HCT116 (cell line): ENCODE data around the genes UBA6, UGT2B28, PRR27, ODAM, SMR3A, ENAM, JCHAIN and GRSF1.

DNA sequence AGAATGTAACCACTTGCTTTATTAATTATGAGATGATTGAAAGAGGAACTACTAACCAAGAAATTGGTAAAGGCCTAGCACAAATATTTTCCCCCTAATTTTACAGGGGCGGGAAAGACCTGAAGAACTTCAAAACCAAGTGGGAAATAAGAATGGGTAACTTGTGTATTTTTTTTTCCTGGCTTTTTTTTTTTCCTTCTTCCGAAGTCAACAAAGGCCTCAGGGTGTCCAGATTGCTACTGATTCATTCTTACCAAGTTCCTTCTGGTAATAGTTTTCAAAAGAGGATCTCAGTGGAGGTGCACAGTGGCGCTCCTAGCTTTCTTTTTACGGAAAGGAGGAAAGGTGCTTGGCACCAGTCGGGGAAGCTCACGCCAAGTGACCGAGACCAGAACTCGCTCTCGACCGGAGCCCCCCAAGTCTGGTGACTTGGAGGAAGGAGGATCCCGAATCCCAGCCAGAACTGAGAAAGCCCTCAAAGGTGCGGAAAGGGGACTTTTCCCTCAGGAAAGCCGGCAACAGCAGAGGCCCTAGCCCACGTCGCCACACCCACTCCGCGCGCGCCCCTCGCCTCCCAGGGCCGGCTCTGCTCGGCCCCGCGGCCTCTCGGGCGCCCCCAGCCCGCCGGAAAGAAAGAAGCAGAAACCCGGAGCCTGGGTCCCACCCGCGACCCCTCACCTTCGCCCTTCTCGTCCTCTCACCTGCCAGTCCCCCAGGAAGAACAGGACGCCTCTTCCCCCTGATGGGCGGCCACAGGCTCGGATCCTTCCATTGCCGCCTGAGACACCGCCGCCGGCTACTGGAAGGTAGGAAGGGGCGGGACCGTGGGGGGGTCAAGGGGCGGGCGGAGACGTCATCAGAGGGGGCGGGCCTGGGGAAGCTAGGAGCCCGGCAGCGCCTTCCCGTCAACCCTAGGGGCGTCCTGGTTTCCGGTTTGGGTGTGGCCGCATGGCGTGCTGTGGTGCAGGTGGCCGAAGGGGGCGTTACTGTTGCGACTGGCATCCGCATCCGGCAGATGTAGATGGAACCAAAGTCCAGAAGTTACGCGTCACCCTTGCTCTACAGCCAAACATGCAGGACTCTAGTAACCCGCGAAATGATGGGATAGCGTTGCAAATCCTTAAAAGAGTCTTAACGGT, at the start of gene UBA6:
TSS of gene UBA6 (minus strand) at position 808 of the 1,139 bp plus-strand sequence.
- RRBS, result 2% methylated on average over 29 of the region's 64 CpGs

- RRBS, result no CpG with 5 or more reads among the region's 11 CpGs
Measured at GRCh38 chr4:68406871-68407687, 40.2 kb upstream of the TMPRSS11E start.

GRCh38 chr4:68568112-68568804, 7.9 kb downstream of the UGT2B17 start:
- RRBS, result no CpG with 5 or more reads among the region's 5 CpGs

GRCh38 chr4:68572669-68573159, 3.4 kb downstream of the UGT2B17 start:
- RRBS, result no CpG with 5 or more reads among the region's 3 CpGs

- RRBS, result no CpG with 5 or more reads among the region's 11 CpGs
Measured at GRCh38 chr4:69051023-69051682, 45.1 kb upstream of the UGT2B7 start.

- RRBS, result no CpG with 5 or more reads among the region's 4 CpGs
Measured at GRCh38 chr4:69057787-69058478, 38.3 kb upstream of the UGT2B7 start.

- RRBS, result no CpG with 5 or more reads among the region's 2 CpGs
Measured at GRCh38 chr4:69280422-69280628, at the start of gene UGT2B28. Gene UGT2B28 (plus strand): TSS chr4:69280475.

DNA sequence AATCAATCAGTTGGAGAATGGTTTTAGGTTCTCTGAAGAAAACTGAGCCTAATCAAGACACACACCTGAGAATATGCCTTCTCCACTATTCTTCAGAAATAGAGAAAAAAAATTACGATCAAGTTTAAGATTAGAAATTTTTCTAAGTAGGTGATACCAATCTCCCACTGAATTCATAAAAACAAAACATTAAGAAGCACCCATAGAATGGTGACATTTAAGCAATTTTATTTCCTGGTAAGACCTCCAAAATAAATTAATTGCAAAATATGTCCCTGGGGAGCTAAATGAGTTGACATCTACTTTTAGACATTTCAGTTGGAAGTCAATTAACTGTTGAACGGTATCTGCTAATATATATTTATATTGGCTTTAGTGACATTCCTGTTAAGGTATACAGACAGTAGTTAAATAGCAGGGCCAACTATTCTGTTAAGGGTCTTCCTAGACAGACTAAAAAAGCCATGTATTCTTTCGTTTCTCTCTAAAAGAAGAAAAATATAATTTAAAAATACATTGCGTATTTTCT, at the start of gene PRR27:
TSS of gene PRR27 (plus strand) at position 435 of the 529 bp plus-strand sequence.
- RRBS, result no CpG with 5 or more reads among the region's 4 CpGs

DNA sequence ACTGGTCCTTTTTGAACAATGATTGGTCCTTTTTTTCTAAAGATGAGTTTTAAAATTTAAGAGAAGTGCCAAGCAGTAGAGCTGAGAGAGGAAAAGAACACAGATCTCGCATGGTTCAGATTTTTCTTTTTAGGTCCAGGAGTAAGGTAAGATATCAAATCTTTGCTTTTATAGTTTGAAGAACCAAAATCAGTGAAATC, at the start of gene ODAM:
TSS of gene ODAM (plus strand) at position 78 of the 200 bp plus-strand sequence.
- RRBS, result no CpG with 5 or more reads among the region's 1 CpG

DNA sequence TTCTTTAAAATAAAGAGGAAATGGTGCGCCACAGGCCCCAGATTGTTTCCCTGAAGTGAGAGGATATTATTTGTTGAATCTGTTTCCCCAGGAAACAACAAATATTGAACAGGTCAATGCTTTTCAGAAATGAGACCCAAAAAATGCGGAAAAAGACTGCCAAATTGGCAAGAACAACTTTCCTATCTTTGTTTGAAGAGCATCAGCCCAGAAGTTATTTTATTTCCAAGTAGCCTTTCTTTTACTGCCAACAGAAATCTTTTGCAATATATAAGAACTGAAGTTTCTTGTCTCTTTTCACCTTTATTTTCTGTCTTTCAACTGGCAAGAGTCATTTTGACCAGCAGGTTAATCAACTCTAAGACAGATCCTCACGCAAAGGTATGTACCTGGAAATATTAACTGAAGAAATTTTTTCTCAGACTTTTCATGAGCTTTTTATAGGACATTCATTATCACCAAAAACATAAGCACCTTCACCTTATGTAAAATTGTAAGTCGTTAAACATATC, at the start of gene SMR3A:
TSS of gene SMR3A (plus strand) at position 299 of the 512 bp plus-strand sequence.
- RRBS, result no CpG with 5 or more reads among the region's 4 CpGs

DNA sequence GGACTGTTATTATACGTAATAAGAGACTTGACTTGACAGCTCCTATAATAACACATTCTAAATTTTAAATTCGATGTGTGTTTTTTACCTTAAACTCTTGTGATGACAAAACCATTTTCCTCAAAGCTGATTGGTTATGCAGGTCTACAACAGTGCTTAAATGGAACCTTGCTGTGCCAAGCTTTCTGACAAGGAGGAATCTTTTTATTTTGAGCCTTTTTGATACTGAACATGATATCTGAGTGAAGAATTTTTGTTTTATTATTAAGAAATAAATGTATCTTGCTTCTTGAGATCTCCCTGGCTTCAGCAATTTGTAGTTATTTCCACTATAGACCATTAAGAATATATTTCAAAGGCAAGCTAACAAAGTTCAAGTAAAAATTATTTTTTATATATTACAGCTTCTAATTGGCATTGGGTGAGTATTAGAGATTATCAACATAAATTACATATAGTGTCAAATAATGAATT, at the start of gene ENAM:
TSS of gene ENAM (plus strand) at position 201 of the 474 bp plus-strand sequence.
- RRBS, result no CpG with 5 or more reads among the region's 2 CpGs

DNA sequence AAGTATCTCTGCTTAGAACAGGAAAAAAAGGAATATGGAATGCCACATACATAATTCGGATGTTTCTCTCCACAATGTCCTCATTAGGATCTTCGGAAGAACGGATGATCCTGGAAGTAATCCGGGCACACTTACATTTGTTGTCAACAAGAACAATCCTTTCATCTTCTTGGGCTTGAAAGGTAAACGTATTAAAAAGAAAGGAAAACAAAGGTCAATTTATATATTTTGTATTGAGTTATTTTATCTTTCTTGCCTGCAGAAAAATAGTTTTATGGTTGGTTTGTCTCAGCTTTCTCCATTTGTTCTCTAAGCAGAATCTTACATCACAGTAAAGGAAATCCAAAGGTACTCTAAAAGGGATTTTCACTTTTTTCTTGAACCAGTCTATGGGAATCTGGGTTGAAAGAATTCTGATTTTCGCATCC, 4.3 kb downstream of the JCHAIN start:
- RRBS, result no CpG with 5 or more reads among the region's 6 CpGs

GRCh38 chr4:70666230-70666882, at the start of gene JCHAIN:
Gene JCHAIN (minus strand): TSS chr4:70666508.
- RRBS, result no CpG with 5 or more reads among the region's 1 CpG

DNA sequence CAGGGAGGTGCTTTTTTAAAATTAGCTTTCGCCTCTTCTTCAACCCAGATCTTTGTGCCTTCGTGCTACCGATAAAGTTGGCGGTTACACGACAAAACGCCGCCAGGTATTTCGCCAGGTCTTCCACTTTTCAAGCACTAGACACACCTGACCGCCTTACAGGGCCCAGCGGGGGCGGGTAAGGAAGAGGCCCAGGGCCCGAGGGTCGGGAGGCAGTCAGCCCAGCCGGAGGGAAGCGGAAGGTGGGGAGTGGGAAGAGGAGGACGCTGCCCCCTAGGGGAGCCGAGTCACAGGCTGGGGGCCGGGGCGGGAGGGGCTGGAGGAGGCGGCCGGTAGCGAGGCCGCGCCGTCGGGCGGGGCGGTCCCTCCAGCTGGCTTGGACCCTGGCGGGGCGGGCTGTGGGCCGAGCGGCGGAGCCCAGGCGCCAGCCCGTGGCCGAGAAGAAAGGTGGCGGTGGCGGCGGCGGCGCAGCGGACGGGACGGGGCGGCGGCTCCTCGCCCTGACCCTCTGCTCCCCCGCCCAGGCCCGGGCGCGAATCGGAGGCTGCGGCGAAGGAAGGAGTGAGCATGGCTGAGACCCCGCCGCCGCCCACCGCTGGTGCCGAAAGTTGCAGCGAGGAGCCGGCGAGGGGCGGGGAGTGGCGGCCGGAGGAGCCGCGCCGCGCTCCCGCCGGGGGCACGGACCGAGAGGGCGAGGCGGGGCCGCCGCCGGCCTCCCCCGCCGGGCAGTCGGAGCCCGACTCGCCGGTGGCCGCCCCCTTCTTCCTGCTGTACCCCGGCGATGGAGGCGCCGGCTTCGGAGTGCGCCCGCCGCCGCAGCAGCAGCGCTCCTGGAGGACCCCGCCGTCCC, 16.3 kb downstream of the UTP3 start:
- RRBS, result 3% methylated on average over 27 of the region's 97 CpGs

- RRBS, result no CpG with 5 or more reads among the region's 3 CpGs
Measured at GRCh38 chr4:70768305-70769034, 46.7 kb downstream of the RUFY3 start.

- RRBS, result no CpG with 5 or more reads among the region's 4 CpGs
Measured at GRCh38 chr4:70775089-70775528, 53.3 kb downstream of the RUFY3 start.

GRCh38 chr4:70818471-70819421, 20.9 kb downstream of the GRSF1 start:
- RRBS, result no CpG with 5 or more reads among the region's 9 CpGs

- RRBS, result no CpG with 5 or more reads among the region's 2 CpGs
Measured at GRCh38 chr4:70836088-70836409, 3.6 kb downstream of the GRSF1 start.

DNA sequence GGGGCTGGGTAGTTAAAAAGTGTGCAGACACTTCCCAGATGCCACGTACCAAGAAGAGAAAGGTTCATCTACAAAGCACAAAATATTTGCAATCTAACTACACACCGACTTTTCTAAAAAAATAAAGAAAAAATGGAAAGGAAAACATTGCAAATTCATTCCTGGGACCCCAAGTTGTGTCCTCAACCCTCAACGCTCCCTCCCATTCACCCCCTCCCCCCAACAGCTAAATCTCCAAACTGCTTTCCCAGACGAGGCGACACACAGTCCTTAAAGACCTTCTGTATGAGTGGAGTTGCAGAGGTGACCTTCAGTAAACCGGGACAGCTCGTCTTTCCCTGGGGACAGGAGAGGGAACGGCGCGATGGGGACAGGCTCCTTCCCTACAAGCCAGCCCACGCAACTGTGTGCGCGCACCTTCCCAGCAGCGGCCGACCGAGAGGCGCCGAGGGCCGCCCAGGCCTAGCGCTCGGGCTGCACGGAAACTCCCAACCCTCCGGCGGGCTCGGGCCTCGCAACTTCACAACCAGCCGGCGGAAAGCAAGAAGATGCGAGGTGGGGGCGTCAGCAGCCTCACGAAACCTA, 1.0 kb downstream of the GRSF1 start:
- RRBS, result no CpG with 5 or more reads among the region's 31 CpGs

DNA sequence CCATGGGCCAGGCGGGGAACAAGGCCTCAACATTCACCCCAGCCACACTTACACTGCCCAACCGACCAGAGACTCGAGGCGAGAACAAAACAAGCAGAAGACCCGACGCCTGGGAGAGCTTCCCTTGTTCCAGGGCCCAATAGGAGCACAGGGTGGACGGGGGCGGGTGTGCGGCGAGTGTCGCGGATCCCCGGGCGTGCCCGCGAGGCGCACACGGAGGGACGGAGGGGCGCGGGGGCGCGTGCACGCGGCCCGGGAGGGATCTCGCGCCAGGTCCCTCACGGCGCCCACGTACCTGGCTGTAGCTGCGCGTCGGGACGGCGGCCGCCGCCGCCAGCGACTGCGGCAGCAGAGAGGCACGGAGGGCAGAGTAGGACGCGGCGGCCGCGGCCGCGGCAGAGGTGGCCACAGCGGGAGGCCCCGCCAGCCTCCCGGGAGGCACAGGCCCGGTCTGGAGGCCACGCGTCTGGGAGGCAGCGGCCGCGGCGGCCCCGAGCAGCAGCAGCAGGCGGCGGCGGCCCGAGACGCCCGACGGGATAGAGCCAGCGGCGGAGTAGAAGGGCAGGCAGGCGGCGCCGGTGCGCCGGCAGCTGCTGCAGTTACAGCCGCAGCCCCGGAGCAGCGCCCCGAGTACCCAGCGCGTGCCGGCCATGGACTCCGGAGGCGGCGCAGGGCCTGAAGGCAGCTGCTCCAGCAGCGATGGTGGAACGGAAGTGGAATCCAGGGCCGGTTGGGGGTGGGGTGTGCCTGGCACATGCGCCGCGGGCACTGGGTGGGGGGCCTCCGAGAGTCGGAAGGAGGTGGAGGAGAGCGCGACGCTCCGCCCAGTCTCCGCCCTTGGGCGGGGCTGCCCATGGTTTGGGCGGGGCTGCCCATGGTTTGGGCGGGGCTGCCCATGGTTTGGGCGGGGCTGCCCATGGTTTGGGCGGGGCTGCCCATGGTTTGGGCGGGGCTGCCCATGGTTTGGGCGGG, at the start of gene GRSF1:
TSS of gene GRSF1 (minus strand) at position 715 of the 972 bp plus-strand sequence.
- RRBS, result 1% methylated on average over 20 of the region's 104 CpGs